UCH-1 (cell line): ENCODE measurements around a stretch of chr16.

DNA sequence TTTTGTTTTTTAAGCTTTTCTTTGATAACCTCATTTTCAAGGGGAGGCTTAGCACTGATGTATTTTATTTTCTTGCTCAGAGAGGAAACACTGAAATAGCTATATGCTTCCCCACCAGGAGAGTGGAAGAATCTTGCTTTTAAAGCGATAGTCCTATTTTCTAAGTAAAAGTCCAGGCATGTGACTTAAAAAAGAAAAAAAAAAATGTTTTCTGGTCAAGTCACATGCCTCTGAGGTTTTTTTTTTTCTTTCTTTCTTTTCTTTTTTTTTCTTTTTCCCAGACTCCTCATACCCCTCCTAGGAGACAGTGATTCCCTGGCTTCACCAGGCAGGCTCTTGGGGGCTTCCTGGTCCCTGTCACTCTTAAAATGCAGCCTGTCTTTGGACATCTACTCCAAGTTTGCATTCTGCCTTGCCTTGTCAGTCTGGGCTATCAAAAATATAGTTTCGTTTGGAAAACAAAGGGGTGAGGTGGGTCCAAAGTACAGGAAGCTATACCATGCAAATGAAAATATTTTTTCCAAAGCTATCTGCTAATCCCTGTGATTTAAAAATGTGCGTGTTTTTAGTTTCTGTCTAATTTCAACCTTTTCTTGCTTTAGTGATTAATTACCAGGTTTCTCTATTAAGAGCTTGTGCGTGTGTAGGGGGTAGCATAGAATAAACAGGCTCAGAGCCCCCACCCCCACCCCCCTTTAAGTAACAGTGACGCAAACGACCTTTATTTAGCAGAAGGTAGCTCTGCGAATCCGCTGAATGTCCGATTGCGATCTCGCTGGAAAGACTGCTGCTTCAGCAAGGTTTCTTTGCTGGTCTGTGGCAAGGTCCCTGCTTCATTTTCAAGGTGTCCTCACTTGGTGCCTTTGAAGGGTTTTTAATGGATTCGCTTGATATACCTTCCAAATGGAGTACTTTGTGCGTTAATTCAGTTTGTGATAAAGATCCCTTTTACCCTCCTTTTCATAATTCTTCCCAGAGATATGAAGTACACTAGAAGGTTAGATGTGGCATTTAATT, 510.1 kb downstream of the WWOX start:
- RRBS = no CpG with 5 or more reads among the region's 13 CpGs

DNA sequence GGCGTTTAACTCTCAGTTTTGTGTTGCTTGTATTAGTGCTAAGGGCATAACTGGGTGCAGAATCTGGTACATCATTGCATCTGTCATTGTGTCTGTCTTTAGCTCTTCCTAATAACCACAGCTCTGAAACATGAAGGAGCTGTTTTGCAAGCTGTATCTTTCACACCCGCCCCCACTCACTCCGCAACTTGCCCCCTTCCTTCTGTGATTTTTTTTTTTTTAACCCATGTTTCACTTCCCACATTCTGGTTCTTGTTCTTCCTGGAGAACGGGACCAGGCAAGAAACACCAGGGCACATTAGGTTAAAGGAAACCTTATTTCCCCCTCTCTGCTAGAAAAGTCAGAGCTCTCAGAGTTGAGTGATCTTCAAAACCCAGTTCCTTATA, 271.7 kb downstream of the MAF start:
- RRBS = no CpG with 5 or more reads among the region's 4 CpGs

GRCh38 chr16:79438330-79438836, 162.2 kb downstream of the MAF start:
- RRBS = no CpG with 5 or more reads among the region's 18 CpGs

DNA sequence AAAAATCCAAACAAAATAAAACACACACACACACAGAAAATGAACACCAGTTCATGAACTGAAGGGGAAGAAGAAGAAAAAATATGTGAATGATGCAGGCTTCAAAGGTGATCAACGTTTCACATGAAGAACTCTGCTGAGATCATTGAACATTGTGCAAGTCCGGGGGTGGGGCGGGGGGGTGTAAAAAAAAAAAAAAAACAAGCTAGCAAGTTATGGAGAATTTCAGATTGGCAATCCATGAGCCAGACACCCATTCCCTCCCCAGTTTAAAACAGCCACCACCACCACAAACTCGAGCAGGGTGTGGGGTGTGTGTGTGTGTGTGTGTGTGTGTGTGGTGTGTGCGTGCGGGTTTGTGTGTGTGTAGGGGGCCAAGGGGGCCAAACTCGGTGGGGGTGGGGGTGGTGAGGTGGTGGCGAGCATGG, 2.3 kb downstream of the MAF start:
- RRBS = no CpG with 5 or more reads among the region's 8 CpGs

- RRBS = 3% methylated on average over 9 of the region's 27 CpGs
These were observed 1.0 kb upstream of the MAF start for GRCh38 chr16:79601486-79602055.

- RRBS = no CpG with 5 or more reads among the region's 4 CpGs
These were observed 371.5 kb upstream of the MAF start for GRCh38 chr16:79971848-79972567.

DNA sequence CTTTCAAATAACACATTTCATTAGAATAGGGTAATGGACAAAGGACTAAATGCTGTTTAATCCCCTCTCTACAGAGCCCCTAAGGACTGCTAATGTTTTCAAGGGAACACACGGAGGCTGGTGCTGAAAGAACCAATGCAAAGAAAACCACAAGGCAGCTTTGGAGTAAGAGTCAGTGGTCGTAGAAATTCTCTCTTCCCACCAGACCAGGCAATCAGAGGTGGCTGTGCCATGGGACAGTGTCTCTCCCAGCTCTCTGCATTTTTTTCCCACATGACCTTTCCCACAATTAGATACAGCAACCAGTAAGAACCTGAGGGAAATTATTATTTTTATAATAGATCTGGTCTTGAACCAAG, 445.8 kb upstream of the MAF start:
- RRBS = no CpG with 5 or more reads among the region's 2 CpGs

DNA sequence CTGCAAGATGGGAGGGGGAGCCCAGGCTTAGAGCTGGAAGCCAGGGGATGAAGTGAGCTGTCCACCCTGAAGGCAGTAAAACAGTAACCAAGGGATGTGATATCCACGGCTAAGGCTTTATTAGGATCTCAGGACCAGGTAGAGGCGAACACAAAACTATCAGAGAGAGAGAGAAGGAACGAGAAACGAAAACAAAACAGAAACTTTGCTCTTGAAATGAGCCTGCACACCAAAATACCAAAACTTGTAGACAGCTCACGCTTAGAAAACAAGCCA, 116.0 kb downstream of the DYNLRB2 start:
- RRBS = no CpG with 5 or more reads among the region's 5 CpGs

- RRBS = no CpG with 5 or more reads among the region's 1 CpG
These were observed 25.6 kb downstream of the CMC2 start for GRCh38 chr16:80981056-80981595.

- RRBS = 3% methylated on average over 37 of the region's 79 CpGs
These were observed 617 bp downstream of the ATMIN start for GRCh38 chr16:81036020-81036898.

GRCh38 chr16:81136910-81137596, 40.9 kb upstream of the GCSH start:
- RRBS = no CpG with 5 or more reads among the region's 14 CpGs

DNA sequence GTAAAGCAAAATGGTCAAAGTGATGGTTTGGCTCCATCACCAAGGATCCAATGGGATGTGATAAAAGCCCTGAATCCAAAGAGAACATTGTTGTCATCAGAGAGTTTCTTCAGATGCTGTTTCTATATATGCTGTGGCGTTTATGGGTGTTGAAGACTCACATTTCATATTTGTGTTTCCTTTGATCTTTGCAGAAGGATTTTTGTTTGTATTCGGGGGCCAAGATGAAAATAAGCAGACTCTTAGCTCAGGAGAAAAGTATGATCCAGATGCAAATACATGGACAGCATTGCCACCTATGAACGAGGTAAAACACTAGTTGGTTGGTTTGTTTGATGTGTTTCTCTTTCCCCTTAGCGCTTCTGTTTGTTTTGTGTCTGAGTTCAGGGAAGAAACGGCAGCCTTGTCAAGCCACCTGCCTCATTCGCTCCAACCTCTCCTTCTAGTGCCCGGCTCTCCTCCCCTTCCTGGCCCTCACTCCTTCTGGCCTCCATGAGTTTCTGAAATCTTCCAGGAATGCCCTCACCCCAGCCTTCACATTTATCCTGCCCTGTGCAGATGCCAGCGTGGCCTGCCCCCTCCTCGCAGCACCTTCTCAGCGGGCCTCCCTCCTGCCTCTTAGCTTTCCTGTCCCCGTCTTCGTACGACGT, 47.7 kb downstream of the GAN start:
- RRBS = no CpG with 5 or more reads among the region's 14 CpGs

DNA sequence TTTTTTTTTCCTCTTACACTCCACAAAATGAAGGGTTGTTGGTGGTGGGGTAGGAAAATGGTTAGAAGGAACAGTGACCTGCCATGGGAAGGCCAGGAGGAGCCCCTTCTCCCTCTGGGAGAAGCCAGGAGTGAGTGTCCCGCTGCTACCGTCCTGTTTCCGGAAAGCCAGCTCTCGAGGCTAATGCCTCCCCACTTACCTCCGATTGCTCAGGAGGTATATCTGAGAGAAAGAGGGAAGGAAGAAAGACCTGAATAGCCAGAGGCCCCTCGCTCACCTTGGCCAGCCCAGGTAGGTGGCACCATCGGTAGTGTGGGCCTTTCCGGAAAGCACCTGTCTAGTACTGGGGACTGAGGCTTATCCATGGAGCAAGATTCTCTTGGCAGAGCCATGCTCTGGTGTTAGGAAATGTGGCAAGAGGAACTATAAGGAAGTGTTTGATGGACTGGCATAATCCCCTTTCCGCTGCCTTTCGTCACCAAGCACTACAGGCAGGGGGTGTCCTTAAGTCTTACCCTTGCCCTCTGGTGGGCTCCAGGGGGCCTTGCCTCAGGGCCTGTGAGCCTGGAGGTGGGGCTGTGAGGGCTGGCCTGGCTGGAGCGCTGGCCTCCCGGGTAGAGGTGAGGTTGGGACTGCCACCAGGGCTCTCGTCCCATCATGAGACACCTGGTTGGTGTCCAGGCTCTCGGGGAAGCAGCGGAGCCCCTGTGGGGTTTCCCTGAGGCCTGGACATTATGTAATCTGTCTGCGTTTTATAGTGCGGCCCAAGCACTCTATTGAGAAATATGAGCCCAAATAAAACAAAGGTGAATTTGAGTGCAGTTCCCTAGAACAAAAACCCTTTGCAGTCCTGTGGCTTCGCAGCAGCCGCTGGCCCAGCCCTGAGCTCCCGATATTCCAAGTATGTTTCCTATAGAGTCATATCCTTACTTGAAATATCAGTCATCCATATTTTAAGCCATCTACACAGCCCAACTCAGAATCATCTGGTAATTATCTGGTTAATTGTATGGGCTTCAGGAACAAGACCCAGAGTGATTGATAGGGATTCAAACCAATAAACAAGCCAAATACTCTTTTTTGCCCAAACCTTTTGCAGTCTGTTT, 3.0 kb downstream of the CMIP start:
- RRBS = no CpG with 5 or more reads among the region's 20 CpGs

GRCh38 chr16:81452398-81452922, 7.9 kb downstream of the CMIP start:
- RRBS = no CpG with 5 or more reads among the region's 10 CpGs

DNA sequence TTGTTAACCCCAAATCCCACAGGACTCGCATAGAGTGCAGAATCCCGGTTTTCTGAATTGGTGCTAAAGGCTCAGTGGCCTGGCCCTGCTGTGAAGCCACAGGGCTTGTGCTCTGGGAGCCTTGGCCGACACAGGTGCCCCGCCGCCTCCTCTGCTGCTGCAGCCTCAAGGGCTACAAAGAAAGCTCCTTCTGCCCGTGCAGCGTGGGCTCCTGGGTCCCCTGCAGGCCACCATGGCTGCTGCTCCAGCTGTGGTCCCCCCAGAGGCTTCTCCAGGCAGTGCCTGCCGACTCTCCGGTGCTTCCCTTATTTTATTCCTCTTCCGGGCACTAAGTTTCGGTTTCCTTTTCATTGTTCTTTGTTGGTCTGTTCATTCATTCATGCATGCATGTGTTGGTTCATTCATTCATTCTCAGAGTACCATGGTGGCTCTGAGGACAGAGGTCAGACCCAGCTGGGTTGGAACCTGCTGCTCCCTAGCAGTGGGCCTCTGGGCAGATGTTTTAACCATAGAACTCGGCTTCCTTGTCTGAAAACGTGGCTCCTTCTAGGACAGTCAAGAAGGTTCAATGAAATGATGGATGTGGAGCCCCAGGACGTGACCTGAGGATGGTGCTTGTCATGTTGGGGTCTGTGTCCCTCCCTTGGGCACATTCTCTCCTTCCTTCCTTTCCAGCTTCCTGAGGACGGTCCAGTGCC, 53.2 kb downstream of the CMIP start:
- RRBS = 77% methylated on average over 2 of the region's 15 CpGs

DNA sequence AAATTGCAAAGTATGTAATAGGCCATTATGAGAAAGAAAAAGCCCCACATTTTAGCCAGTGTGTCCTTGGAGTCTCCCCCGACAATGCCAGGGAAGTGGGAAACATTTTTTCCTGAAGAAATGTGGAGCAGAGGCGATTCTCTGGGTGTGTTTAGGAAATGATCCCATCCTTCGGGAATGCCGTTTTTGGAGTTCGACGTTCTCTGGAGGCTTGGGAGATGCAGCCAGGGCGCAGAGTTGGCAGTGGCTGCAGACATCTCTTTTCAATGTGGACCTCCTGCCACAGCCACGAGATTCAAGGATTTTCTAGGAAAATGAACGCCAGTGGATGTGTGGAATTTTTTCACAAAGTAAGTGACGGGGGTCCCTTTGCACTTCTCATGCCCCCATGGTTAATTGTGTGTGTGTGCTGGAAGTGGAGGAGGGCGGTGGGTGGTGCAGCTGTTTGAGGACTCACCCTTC, 73.1 kb downstream of the CMIP start:
- RRBS = no CpG with 5 or more reads among the region's 11 CpGs

DNA sequence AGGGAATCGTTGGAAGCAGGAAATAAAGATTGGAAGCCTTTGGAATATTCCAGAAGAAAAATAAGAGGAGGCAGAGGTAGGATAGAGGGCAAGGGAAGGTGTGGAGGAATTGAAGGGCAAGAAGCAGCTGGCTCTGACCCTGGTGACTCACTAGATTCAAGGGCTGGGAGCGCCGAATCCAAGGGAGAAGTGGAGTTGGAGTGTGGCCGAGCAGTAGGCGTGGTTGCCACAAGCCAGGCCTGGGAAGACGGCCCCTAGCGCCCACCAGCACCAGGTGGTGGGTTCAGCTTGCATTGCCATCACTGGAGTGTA, 139.3 kb downstream of the CMIP start:
- RRBS = no CpG with 5 or more reads among the region's 7 CpGs

DNA sequence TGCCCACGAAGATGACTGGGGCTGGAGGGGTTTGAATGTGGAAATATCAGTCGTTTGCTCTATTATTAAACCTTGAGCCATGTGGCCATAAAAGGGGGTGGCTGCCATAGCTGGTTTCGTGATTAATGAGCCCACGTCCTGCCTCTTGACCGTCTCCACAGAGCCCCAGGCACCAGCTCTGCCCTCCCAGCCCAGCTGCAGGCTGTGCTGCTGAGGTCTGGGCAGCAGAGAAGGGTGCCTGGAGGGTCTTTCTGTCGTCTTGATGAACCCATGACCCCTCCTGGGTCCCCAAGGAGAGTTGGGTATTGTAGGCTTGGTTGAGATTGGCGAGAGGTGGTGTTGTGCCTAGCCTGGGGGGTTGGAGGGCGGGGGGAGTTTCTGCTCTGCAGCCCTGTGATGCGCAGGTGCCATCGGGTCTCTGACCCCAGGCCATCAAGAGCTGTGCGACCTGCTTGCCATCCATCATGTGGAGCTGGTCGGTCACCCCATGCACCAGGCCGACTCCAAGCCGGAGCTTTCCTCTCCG, 148.5 kb downstream of the CMIP start:
- RRBS = no CpG with 5 or more reads among the region's 15 CpGs

- RRBS = no CpG with 5 or more reads among the region's 27 CpGs
These were observed 165.7 kb downstream of the CMIP start for GRCh38 chr16:81610054-81610960.

- RRBS = 0% methylated on average over 4 of the region's 40 CpGs
These were observed 85.6 kb upstream of the PLCG2 start for GRCh38 chr16:81692935-81694450.